Non-pigmented ciliary epithelial cell (primary cell): ENCODE measurements around the gene RNF222.

DNA sequence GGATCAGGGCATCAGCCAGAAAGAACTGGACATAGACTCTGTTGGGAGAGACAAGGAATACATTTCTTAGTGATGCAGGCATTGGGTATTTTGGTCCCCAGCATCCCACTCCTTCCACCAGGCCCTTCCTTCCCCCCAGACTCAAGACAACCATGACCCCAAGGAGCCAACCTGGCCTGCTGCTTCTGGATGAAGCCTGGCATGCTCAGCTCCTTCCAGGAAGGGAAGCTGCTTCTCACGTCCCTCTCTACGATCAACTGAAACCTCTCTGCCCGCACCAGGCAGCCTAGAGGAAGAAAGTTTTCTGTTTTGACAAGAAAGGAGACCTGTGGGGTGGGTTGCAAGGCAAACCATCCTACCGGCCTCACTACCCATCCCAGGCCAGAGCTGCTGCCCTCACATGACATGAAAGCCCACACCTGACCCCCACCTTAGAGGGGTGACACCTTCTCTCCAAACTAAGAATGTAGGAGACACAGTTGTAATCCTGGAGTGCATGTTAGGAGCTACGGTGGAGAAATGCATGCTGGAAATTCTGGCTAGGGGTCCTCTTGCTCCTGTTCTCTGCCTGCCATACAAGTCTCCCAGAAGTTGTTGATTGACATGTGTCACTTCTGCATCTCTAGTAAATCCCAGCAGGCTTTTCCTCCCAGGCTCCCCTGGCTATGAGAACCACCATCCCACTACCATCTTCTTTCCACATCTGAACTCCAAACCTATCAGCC, 15.5 kb downstream of the CTC1 start:
- RRBS: no CpG with 5 or more reads among the region's 5 CpGs

DNA sequence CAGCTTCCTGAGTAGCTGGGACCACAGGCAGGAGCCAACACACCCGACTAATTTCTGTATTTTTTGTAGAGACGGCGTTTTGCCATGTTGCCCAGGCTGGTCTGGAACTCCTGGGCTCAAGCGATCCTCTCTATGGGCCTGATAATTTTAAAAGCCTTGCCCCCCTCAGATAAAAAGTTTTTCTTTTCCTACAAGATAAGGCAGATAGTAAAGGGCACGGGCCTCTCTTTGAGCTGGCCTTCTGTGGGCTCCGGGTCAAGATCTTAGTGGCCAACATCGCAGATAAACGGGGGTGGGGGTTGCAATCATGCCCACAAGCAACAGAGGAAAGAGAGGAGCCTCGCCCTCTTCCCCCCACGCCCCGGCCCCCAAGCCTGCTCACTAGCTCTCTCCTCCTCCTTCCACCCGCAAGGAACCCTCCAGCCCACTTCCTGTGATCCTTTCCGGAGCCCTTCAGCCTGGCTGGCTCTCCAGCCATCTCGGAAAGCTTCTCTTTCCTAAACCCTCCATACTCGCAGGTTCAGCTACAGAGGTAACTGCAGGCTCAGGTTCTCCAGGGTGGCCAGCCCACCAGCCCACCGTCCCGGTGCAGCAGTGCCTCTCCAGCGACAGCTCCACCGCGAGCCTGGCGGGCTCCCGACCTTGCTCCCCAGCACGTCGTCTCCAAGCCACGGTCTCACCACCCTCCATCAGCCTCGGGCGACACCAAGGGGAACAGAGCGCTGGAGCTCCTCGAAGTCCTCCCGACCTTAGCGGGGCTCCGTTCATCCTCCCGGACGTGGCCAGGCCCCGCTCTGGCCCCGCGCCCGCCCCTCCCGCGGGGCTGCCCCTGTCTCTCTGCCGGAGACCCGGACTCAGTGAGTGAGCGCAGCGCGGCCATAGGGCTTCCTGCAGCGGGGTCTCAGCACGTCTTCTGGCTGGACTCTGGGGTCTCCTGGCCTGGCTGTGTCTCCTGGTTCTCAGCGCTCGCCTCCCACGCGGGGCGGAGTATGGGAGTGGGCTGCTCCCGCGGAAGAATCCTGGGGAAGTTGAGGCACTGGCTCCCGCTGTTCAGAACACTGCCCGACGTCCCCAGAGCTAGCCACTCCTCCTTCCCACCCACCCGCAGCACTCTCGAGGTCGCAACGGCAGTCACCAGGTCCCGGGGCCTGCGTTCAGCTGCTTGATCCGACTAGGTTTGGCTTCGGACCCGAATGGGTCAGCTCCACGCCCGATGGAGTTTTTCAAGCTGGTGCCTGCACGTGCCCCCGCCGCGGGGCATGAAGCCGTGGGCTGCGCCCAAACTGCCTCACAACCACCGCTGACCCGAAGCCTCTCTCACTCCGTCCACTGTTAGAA, 12.9 kb upstream of the ODF4 start:
- RRBS: 11% methylated on average over 13 of the region's 77 CpGs

DNA sequence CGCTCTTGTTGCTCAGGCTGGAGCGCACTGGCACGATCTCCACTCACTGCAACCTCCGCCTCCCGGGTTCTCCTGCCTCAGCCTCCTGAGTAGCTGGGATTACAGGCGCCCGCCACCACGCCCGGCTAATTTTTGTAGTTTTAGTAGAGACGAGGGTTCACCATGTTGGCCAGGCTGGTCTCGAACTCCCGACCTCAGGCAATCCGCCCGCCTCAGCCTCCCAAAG, 1.1 kb upstream of the RPL26 start:
- RRBS: no CpG with 5 or more reads among the region's 14 CpGs

DNA sequence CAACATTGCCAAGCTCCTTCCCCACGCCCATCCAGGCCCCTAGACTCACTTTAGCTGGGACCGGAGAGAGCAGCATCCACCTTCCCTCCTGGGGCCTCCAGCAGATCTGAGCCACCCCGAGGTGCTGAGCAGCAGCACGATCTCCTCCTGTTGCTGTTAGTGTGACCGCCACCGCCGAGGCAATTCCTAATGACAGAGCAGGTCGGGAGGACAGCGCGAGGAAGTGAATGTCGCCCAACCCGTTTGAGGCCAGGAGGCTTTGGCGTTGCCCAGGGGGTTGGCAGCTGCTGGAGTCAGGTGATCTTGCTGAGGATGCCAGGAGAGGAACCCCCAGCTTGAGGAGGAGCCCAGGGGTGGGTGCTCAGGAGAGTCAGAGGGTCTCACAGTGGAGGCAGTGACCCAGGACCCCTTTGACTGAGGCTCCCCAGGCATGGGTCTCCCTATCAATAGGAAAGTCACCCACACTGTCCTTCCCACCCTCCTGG, at the start of gene RNF222:
Gene RNF222, minus strand, starts transcription at position 194 of the 485 bp plus-strand sequence.
- RRBS: no CpG with 5 or more reads among the region's 13 CpGs

- RRBS: no CpG with 5 or more reads among the region's 5 CpGs
These were observed 17.9 kb upstream of the NDEL1 start for GRCh38 chr17:8417732-8418155.

DNA sequence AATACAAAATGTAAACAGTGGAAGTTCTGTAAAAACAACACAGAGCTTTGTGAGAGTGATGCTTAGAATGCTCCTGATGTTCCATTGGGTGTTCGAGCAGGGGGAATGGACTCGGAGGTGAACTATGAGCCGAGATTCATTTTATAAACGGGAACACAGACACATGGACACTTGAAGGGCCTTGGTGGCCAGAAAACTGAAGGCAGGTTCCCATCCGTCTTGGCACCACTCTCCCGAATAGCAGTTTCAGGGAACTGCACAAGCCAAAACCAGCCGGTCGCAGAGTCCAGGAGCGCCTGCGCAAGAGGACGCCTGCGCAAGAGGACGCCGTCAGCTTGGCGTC, 302 bp upstream of the NDEL1 start:
- RRBS: 1% methylated on average over 7 of the region's 15 CpGs

GRCh38 chr17:8479678-8480148, 44.0 kb downstream of the NDEL1 start:
- RRBS: no CpG with 5 or more reads among the region's 10 CpGs

GRCh38 chr17:8512101-8512696, 76.5 kb downstream of the NDEL1 start:
- RRBS: no CpG with 5 or more reads among the region's 1 CpG

GRCh38 chr17:8621375-8621960, 9.1 kb downstream of the MYH10 start:
- RRBS: no CpG with 5 or more reads among the region's 10 CpGs

DNA sequence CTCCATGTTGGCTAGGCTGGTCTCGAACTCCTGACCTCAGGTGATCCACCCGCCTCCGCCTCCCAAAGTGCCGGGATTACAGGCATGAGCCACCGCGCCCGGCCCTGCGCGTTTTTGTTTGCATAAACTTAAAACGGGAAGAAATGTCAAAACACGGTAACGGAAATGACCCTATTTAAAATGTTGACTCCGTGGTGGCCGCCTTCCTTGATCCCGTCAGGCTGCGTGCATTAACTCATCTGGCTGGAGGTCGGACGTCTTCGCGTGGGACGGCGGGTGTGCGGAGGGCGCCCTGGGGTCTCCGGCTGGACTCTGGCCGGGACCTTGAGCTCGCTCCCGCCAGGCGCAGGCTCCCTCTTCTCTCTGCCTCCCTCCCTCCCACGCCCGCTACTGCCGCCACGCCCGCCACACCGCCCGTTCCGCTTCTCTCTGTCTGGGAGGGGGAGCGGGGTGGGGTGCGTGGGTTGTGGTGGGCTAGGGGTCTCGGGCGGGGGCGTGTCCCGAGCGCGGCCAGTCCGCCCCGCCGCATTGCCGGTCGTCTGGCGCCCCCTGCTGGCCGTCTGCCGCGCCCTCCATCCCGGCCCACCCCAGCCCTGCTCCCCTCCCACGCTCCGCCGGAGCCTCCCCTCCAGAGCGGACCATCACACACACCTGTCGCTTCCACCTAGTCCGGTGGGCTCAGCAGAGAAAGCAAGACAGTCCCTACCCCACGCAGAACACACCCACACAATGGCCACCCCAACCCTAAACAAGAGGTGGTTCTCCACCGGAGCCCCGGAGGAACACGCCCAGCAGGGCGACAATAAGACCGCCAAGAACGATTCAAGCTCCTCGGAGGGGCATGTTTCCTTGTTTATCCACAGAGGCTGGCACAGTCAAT, 1.2 kb upstream of the CCDC42 start:
- RRBS: 3% methylated on average over 14 of the region's 69 CpGs

- RRBS: no CpG with 5 or more reads among the region's 14 CpGs
These were observed 31.7 kb upstream of the PIK3R6 start for GRCh38 chr17:8898927-8899845.

DNA sequence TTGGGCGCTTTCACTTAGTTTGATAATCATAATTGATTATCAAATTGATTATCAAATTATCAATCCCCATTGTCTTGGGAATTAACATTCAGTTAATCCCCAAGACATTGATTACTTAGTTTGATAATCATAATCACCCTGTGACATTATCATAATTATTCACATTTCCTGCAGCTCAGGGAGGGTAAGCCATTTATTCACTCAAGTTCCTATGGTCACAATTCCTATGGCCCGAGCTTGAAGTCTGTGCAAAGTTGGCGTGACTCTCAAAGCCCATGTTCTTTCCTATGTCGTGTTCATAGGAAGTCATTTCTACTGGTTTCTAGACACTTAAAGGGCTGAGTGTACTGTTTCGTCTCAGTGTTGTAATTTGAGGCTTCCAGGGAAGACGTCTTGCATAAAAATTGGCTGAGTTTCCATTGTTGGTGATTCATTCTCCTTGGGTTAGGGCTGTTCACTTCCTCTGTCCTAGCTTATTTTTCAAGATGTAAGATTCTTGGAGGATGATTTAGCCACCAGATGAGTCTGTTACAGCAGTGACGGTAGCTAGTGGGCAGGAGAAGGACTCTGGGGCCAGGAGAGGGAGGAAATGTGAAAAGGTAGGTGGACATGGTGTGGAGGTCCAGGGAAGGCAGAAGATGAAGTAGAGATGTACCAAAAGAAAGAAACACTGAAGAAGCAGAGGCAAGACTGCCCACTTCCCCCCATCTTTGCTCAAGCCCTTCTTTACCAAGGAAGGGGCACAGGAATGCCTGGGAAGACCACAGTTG, 43.1 kb downstream of the PIK3R5 start:
- RRBS: no CpG with 5 or more reads among the region's 7 CpGs

DNA sequence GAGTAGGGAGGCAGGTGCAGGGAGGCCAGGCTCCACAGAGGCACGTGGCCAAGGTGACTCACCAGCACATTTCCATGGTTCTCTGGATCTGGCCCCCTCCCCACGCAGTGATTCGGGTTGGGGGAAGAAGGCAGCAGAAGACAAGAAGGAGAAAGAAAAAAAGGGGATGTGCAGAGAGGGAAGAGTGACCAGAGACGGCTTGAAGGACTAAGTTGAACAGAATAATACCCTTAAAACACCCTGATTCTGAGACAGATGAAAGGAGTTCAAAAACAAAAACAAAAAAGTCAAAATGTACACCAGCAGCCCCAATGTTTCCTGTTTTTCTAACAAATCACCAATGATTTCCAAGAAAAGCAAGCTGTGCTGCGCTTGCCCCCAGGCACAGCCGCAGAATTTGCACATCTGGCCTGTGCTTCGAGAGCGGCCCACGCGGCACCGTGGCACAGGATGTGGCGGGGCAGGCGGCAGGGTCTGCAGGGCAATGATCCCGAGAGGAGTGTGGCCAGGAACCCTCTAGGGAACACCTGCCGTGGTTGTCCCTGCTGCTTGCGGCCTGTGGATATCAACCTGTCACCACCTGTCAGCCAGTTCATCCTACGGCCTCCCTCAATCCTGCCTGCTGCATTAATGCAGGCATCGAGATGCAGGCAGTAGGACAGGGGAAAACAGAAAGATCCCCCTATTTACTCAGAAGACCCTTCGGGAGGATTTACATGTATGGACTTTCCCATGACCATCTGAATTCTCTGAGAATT, 24.1 kb downstream of the PIK3R5 start:
- RRBS: no CpG with 5 or more reads among the region's 19 CpGs

DNA sequence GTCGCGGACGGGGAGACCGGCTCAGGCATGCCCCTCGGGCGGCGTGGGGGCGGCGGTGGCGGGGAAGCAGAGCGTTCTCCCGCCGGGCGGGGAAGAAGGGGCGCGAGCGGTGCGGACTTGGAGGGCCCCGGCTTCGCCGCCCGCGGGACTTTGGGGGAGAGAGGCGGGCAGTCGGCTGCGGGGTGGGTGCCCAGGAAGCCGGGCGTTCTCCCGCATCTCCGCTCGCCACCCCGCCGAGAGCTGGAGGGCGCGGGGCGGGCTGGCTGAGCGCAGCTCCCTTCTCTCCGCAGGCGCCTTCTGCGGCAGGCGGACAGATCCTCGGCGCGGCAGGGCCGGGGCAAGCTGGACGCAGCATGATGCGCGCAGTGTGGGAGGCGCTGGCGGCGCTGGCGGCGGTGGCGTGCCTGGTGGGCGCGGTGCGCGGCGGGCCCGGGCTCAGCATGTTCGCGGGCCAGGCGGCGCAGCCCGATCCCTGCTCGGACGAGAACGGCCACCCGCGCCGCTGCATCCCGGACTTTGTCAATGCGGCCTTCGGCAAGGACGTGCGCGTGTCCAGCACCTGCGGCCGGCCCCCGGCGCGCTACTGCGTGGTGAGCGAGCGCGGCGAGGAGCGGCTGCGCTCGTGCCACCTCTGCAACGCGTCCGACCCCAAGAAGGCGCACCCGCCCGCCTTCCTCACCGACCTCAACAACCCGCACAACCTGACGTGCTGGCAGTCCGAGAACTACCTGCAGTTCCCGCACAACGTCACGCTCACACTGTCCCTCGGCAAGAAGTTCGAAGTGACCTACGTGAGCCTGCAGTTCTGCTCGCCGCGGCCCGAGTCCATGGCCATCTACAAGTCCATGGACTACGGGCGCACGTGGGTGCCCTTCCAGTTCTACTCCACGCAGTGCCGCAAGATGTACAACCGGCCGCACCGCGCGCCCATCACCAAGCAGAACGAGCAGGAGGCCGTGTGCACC, 993 bp downstream of the NTN1 start:
- RRBS: 1% methylated on average over 55 of the region's 122 CpGs

DNA sequence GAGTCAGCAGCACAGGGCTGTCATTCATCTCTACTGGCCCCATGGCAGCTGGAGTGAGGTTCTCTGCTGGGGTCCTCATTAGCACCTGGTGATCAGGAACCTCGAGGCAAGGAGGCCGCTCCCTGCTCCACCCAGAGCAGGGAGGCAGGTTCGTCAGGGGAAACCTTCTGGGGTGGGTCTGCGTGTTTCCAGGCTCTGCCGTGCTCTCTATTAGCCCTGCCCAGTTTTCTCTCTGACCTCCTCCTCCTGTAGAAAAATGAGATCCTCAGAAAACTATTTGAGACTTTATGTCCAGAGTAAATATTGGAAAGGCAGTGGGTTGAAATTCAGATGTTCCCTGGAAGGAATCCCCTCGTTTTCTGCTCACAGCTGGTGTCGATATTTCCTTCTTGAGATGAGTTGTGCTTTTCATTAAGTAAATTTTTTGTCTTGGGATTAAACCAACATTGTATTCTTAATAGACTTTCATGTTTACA, 7.0 kb downstream of the NTN1 start:
- RRBS: no CpG with 5 or more reads among the region's 7 CpGs

DNA sequence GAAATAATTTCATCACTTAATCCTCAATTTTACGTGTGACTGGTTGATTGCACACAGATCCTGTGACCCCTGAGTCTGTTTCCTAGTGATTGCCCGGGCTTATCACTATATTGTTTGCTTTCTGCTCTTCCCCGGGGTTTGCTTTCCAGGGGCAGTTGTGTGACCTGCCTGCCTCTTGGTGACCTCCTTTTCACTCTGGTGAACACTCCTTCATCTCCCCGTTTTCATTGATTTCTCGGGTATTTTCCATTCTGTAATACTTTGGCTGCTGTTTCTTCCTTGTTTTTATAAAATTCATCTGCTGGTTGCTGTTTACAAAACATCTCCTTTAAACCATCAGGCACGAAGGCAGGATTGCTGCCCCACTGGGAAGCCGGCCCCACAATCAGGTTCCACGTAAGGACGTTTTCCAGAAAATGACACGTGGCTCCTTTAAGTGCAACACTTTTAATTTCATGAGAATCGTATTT, 36.1 kb downstream of the NTN1 start:
- RRBS: no CpG with 5 or more reads among the region's 11 CpGs

DNA sequence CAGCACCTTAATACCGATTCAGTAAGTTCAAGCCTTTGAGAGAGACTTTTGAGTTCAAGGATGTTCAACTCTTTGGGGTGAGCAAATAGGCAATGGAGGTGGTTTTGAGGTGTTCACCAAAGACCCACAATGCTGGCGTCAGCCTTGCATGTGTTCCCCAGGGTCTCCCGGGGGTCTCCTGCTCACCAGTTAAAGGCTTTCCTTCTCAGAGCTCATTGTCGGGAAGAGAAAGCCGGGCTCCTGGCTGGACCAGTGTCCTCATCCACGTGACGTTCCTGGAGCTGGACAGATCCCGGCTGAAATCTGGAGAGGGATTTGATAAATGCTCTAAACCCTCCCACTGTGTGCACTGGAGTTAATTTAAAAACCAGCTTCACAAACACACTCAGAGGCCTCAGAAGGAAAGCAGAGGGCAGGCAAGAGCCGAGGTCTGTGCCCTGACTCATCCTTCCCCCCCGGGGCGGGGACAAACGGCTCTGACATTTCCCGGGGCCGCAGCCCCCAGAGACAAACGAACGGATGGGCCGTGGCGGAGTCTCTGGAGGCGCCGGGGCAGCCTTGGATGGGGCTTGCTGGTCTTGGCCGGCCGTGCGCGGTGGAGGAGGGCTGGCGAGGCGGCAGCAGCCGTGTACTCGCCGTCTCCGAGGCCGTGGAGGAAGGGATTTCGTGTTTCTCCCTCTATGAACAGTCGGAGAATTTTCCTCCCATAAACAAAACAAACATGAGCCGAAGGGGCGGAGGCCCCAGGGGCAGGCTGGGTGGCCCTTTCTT, 94.1 kb downstream of the NTN1 start:
- RRBS: 6% methylated on average over 14 of the region's 35 CpGs

DNA sequence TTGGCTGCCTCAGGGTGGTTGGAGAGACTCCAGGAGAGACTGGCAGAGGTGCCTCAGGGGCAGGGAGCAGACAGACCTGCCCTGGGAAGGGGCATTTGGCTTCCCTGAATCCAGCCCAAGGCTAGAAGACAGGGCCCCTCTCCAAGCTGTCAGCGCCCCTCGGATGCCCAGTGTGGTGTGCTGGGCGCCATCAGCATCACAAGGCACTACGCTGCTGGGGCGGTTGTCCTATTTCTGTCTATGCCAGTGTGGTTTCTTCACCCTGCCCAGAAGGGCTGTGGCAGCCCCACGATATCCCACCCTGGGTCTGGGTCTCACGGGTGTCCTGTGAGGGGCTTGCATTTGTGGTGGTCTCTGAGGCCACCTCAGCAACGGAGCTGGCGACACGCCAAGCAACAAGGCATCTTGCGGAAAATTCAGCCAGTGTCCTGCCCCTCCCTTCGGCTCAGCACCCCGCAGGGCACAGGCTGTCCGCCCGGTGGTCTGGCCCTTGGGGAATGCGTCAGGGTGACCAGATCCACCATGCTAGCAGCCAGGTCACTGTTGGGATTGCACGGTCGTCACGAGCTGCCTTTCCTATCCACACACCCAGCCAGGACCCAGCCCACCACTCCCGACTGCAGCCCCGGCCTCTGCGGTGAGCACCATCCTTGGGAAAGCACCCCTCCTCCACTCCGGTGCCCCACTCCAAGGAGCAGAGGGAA, 221.0 kb downstream of the NTN1 start:
- RRBS: no CpG with 5 or more reads among the region's 23 CpGs

DNA sequence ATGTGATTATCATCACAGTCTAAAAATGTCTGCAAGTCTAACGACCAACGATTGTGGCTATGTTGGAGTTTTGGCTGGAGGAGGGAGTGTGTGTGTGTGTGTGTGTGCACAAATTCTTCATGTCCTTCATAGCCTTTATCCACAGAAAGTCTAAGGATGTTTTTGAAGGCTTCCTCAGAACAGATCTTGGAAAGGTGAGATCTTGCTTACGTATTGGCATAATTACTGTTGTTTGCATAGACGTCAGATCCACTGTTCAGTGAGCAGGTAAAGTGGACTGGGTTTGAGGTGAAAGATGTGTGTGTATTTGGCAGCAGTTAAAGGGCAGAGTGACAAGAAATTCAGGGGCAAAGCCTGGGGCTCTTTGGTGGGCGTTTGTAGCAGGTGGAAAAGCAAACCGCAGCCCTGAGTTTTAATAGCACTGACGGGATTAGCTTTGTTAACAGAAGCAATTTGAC, 25.9 kb downstream of the USP43 start:
- RRBS: no CpG with 5 or more reads among the region's 7 CpGs

GRCh38 chr17:9684805-9685394, 39.6 kb downstream of the USP43 start:
- RRBS: no CpG with 5 or more reads among the region's 10 CpGs